Bronchial epithelial cell (primary cell): Measurements from ENCODE around the gene XDH.

DNA sequence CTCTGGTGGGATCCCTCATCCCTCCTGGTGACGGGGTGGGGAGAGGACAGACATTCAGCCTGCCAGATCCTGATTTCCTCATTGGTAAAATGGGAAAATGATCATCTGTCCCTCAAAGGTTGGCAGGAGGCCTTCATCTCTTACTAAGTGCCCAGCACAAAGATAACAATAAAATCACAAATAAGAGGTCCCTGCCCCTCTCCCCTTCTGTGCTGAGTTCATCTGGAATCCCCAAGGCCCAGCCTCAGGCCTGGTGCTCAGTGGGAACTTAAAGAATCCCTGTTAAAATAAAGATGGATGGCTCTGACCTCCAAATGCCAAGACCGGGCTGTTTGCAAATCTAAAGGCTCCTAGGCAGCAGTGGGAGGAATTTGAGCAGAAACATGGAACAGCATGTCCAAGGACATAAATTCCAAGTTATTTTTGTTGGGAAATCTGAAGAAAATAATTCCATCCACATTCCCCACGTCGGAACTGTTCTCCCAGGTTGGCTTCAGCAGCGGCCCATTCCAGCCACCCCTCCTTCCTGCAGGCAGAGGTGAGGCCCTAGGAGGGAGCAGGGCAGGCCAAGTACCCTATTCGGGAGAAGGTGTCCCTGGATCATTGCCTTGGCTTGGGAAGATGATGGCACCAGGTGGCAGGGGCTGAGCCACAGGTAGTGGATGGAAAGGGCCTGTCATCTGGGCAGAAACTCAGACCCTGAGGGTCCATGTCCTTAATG, 117.2 kb downstream of the CAPN13 start:
- RRBS, 2 experiments = no CpG with 5 or more reads among the region's 6 CpGs

DNA sequence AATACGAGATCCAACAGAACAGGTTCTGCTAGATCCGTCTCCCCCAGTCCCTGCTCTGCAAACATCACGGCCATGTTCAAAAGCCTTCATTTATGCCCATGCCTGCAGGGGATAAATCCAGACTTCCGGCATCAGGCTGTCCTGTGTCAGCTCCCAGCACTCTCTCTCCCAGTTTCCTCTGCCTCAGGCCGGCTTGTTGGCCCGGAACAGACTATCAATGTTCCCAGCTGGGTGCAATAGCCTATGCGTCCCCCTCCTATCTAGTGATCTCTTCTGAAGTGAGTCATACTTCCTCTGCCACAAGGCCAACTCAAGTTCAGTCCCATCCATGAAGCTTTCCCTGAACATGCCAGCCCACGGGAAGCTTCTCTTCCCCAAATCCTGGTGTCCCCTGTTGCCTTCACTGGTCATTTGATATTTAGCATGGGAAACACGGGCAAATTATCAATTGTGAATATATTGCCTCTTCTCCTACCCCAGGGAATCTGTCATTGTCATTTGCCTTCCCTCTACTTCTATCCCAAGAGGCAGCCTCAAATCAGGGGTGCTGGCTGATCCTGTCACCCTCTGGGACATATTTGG, 51.1 kb downstream of the CAPN13 start:
- RRBS, 2 experiments = 4 to 9% methylated on average over 2 of the region's 9 CpGs

DNA sequence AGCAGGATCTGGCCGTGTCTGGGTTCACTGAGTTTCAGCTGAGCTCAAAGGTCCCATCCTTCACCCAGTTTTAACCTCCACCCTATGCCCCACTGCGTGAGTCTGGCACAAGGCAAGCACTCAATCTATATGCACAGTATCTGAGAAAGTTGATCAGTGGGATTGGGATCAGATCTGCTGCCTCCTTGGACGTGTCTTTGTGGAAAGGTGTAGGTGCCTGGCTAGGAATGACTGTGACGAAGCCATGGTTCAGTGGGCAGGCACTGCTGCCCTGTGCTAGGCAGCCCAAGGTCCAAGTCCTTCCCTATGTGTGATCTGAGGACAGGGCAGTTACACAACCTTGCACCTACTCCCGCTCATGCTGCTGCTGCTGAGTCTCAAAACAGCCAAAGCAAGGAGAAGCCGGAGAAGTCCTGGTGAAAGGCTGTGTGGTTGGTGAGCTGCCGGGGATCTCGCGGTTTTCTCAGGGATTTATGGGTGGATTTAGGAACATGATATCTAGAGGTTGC, 54.7 kb downstream of the GALNT14 start:
- RRBS, 2 experiments = no CpG with 5 or more reads among the region's 9 CpGs

DNA sequence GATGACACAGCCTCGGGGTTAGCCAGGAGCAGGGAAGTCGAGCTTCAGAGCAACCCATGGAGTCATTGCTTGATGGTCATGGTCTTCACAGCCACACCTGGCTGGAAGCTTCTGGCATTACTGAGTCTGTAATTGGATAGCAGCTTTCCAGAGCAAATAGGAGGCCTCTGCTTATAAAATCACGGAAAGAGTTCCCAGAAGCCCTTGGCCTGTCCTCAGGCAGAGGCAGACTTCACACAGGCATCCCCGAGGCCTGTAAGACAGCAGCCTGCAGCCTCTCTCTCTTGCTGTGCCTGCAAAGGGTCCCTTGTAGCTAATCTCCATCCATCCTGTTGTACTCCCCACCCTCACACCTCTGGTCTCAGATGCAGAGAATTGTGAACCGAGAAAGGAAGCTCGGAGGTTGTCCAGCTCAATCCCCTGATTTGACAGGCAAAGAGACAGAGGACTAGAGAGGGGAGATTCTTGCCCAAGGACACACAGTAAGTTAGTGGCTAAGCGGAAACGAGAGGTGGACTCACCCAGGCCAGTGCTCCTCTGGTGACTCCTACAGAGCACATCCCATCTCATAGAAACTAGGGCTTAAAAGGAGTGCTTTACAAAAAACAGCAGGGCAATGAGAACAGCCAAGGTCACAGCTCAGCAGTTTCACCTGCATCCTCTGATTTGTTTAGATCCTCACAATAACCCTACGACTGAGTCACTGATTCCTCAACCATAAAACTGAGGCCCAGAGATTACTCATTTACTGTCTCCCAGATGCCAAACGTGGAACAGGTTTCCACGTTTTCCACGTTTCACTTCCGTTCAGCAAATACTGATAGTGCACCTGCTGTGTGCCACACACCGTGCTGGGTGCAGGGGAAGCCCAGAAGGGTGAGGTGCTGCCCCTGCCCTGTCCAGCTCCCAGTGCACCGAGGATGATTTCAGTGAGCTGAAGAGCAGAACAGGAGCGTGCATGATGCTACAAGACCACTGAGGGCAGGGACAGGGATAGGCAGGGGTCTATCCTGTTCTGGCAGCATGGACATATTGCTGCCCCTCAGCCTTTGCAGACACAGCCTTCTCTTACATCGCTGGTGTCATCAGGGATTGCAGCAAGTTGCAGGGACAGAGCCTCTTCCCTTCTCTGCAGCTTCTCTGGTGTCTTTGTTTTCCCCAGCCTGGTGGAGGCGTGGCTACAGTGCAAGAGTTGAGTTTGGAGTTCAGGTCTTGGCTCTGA, 22.1 kb downstream of the EHD3 start:
- RRBS, 2 experiments = no CpG with 5 or more reads among the region's 18 CpGs

- RRBS, 2 experiments = no CpG with 5 or more reads among the region's 13 CpGs
These were observed 84.5 kb downstream of the EHD3 start for GRCh38 chr2:31318122-31319255.

- RRBS, 2 experiments = no CpG with 5 or more reads among the region's 10 CpGs
These were observed at the start of gene XDH for GRCh38 chr2:31414060-31415317. TSS of gene XDH (minus strand) at chr2:31414742.

- RRBS, 2 experiments = no CpG with 5 or more reads among the region's 1 CpG
These were observed 122.5 kb upstream of the SRD5A2 start for GRCh38 chr2:31703102-31703839.

GRCh38 chr2:31930211-31930644, 80.6 kb downstream of the MEMO1 start:
- RRBS, 2 experiments = no CpG with 5 or more reads among the region's 2 CpGs

DNA sequence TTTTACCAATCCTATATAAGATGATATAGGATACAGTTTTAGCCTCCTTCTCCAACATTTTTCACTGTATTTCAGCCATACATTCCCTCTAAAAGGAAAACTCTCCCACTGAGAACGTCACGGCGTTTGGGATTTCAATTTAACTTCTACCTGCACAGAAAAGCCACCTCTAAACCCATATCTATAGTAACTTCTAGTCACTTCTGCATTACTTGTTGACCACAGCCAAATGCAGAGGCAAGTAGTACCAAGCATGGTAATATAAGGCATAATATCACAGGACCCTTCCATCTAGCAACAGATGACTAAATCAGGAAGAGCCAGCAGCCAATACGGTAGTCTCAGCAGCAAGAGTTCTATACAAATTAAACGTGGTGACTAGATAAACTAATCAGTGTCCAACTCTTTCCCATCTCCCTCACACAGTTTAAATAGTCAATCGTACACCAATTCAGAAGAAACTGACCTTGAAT, 30.2 kb downstream of the MEMO1 start:
- RRBS, 2 experiments = no CpG with 5 or more reads among the region's 6 CpGs

DNA sequence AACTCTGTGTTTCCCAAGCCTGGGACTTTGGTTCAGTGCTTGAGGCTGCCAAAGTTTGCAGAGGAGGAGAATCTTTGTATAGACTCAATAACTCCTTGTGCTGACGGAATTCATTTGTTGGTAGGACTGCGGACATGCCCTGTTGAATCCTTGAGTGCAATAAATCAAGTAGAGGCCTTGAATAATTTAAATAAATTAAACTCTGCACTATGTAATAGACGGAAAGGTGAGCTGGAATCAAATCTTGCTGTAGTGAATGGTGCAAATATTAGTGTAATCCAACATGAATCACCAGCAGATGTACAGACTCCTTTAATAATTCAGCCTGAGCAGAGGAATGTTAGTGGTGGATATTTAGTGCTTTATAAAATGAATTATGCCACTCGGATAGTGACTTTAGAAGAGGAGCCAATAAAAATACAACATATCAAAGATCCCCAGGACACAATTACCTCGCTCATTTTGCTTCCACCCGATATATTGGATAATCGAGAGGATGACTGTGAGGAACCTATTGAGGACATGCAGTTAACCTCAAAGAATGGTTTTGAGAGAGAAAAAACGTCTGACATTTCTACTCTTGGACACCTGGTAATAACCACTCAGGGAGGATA, 58.7 kb downstream of the BIRC6 start:
- RRBS, 2 experiments = no CpG with 5 or more reads among the region's 8 CpGs

DNA sequence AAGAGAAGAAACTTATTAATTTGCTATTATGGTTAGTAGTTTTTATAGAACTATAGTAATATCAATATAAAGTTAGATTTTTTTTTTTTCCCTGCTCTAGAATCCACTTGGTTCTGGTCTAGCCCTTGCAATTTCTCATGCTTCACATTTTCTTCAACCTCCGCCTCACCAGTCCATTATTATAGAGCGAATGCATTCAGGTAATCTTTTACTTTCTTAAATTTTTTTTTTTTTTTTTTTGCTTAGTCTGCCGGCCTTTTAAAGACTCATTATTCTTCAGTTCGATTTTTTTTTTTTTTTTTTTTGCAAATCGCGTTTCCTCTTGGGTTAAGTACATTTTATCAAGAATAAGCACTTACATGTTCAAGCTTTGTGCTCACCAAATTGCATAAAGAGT, 108.1 kb downstream of the BIRC6 start:
- RRBS, 2 experiments = no CpG with 5 or more reads among the region's 6 CpGs

DNA sequence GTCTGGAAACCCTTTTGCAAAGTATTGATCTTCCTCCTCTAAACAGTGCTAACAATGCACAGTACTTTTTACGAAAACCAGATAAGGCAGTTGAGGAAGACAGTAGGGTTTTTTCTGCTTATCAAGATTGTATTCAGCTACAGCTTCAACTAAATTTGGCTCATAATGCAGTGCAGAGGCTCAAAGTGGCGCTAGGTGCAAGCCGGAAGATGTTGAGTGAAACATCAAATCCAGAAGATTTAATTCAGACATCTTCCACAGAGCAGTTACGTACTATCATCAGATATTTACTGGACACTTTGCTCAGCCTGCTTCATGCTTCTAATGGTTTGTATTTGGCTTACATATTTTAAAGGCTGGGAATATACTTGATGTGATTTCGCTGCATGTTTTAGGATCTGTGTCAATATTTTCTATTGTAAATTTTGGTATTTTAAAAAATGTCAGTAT, 111.7 kb downstream of the BIRC6 start:
- RRBS, 2 experiments = no CpG with 5 or more reads among the region's 5 CpGs

GRCh38 chr2:32471939-32472742, 115.3 kb downstream of the BIRC6 start:
- RRBS, 2 experiments = no CpG with 5 or more reads among the region's 9 CpGs

DNA sequence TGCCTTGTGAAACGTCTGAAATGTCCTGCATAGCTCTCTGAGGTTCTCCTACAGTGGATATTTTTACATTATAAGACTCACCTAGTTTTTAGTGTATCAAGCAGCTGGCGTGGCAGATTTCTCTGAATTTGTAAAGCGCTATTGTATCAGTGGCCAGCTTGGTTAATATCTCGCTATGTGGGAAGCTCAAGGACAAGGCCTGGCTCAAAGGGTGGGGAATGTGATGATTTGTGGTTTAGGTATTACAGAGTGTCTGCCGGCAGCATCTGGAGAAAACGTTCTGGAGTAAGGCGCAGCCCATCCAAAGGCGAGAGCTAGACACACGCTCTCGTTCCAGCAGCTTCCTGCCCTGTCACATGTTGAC, 164.3 kb downstream of the LTBP1 start:
- RRBS, 2 experiments = no CpG with 5 or more reads among the region's 10 CpGs

- RRBS, 2 experiments = no CpG with 5 or more reads among the region's 10 CpGs
These were observed 188.8 kb downstream of the LTBP1 start for GRCh38 chr2:33135348-33136134.

GRCh38 chr2:33158491-33159177, 211.9 kb downstream of the LTBP1 start:
- RRBS, 2 experiments = no CpG with 5 or more reads among the region's 4 CpGs

DNA sequence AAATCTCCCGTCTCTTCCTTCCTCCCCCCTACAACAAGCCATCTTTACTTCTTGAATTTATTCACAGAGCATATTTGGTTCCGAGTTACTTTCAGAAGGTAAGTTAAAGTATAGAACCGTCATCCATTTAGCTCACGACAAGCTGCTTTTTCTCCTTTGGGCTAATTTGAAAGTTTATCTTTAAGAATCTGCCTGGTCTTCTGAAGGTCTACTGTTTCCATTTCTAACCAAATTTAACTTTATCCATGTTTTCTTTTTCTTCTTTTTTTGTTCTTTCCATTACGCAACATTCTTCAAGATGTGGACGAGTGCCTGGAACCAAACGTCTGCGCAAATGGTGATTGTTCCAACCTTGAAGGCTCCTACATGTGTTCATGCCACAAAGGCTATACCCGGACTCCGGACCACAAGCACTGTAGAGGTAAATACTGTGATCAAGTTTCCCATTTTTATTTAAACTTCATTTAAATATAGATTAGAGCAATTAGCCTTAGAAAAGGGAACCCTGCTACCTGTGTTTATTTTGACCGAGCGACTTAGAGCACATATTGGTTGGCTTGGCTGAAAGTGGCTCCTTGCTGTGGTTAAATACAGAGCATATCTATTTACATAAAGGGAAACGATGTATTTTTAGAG, 183.5 kb upstream of the RASGRP3 start:
- RRBS, 2 experiments = no CpG with 5 or more reads among the region's 13 CpGs

DNA sequence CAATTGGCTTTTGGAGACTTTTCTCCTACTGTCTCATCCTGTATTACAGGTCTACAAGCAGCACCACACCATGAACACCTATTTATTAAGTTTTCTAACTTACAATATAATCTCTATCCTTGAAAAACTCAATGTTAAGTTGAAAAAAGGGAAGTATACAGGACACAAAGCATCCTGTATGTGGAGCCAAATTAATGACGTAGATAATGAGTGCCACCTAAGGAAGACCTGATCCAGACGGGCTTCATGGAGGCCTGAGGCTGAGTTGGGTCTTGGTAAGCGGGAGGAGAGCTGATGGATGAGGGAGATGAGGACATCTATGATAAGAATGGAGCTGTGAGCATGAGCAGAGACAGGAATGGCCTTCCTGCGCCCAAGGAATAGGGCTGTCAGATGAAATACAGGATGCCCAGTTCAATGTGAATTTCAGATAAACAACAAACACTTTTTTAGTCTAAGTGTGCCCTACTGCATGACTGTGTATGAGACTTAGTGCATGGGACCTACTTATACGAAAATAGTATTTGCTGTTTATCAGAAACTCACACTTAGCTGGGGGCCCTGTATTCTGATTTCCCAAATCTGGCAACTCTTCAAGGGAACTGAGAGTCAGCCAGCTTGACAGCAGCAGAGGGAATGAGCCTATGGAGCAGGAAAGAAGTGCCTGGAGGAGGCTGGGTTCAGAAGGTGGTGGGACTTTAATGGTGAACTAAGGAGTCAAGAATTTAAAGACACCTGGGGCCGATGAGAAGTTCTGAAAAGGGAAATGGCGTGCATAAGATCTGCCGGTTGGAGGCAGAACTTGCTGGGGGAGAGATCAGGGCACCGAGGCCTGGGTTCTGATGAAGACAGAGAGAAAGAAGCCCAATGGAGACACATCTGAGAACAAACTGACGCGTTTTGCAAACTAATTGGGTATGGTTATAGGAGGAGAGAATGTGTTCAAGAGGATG, 37.1 kb upstream of the RASGRP3 start:
- RRBS, 2 experiments = no CpG with 5 or more reads among the region's 11 CpGs

- RRBS, 2 experiments = no CpG with 5 or more reads among the region's 4 CpGs
These were observed 18.5 kb upstream of the RASGRP3 start for GRCh38 chr2:33457869-33458379.

- RRBS, 2 experiments = no CpG with 5 or more reads among the region's 3 CpGs
These were observed 300 bp downstream of the RASGRP3 start for GRCh38 chr2:33476835-33477063.